SEM (cell line): ENCODE measurements around a stretch of chr2.

- PRO-cap: no peak
Measured at GRCh38 chr2:200817936-200818135, 6.1 kb downstream of the BZW1 start.

GRCh38 chr2:200820207-200821105 lies 8.7 kb downstream of the BZW1 start:
- PRO-cap: no peak

- PRO-cap: no peak
Measured at GRCh38 chr2:200859565-200860971, 4.4 kb downstream of the CLK1 start.

DNA sequence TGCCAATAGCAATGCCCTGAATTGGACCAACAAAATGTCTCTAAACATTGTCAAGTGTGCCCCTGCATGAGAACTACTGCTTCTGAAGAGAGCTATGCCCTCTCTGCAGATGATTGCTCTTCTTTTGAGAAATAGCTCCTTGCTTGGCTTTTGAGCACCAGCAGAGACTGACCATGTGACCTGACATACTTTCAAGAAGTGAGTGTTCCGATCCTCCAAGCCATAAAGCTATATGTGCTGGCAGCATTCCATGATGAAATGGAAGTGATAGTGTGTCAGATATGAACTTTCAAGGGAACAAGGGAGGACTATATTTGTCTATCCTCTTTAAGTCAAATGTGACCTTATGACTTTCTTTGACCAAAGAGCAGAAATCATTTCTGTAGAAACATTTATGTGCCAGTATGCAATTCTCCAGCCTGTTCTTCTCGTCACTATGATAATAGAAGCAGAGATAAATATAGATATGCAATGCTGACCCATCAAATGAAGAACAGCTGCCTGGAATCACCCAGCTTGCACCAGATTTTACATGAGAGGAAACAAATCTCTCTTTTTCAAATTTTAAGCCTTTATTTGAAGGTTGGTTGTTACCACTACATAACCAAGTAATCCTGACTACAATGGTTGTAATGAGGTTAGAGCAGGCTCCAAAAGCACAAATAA lies 14.4 kb downstream of the HYCC2 start:
- PRO-cap: no peak

DNA sequence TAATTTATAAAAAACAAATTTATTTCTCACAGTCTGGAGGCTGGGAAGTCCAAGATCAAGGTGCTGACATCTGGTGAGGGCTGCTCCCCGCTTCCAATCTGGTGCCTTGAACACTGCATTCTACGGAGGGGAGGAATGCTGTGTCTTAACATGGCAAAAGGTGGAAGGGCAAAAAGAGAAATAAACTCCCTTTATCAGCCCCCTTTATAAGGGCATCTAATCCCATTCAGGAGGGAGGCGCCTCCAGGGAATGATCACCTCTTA lies 7.3 kb downstream of the CFLAR start:
- PRO-cap: no peak

DNA sequence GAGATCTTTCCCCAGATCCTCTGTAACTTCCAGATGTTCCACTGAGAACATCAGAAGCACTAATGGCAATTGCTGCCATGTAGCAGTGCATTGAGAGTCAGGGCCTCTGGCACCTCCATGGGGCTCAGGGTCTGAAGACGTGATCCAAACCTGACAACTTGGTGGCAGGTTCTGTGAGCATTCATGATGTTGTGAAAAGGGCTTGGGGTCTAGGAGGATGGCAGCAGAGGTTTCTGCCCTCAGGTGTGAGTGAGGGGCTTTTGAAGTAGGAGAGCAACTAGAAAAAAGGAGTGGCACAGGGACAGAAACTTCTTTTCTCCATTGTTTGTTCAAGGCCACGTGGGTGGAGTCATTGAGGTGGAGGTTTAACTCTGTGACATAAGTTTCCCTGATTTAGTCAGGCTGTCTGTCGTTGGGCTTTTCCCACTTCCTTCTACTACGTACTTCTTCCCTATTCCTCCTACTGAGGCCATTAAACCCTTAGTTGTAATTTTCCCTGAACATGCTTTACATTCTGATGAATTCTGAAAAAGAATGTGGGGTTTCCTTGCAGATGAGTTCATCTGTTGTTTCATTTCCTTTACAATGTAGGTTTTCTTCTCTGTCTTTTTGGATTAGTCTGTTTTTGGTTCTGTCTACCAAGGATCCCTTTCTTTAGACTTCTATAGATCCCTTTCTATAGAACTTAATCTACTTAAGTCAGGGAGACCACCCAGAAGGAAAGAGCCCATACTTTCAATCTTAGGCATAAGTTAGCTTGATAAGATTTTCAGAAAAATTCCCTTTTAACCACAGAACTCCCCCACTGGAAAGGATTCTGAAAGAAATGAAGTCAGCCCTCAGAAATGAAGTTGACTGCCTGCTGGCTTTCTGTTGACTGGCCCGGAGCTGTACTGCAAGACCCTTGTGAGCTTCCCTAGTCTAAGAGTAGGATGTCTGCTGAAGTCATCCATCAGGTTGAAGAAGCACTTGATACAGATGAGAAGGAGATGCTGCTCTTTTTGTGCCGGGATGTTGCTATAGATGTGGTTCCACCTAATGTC lies 13.3 kb downstream of the CFLAR start:
- PRO-cap: no peak

- PRO-cap: no peak
Measured at GRCh38 chr2:201169730-201169993, 13.3 kb upstream of the CASP10 start.

DNA sequence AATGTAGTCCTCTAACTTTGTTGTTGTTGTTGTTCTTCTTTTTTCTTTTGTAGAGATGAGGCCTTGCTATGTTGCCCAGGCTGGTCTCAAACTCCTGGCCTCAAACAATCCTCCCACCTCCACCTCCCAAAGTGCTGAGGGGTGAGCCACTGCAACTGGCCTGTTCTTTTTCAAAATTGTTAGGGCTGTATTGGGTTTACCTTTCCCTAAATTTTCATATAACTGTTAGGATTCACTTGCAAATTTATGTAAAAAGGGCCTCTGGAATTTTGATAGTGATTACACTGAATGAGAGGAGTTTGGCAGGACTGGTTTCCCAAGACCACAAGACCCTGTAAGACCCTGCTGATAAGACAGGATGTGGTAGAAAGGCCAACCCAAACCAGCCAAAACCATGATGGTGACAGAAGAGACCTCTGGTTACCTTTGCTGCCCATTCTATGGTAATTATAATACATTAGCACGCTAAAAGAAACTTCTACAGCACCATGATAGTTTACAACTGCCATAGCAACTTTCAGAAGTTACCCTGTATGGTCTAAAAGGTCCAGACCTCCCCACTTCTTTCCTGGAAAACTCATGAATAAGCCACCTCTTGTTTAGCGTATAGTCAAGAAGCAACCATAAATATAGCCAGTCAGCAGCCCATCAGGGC lies 8.3 kb upstream of the CASP10 start:
- PRO-cap: no peak

- PRO-cap: no peak
Measured at GRCh38 chr2:201176123-201176799, 6.7 kb upstream of the CASP10 start.

GRCh38 chr2:201254123-201255055 lies 5.9 kb upstream of the CASP8 start:
- PRO-cap: no peak

- PRO-cap: bidirectional peak, plus-strand start at chr2:201258117, minus-strand start at chr2:201257981; bidirectional peak, plus-strand start at chr2:201258344, minus-strand start at chr2:201258331; bidirectional peak, plus-strand start at chr2:201258480, minus-strand start at chr2:201258652
Measured at GRCh38 chr2:201257891-201258904, 2.1 kb upstream of the CASP8 start.

DNA sequence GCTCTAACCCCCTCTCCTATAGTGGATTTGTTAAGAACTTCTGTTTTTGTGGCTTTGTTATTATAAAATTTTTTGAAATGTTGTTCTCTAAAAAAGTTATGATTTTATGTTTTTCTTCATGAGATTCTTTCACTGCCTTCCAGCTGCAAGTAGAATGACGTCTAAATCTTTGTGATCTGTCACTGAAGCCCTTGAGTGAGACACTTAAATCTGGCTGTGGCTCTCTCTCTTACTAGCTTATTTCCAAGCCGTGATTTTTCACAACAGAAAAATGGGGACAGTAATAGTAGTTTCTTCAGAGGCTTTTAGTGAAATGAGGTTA lies 1.6 kb downstream of the CASP8 start:
- PRO-cap: no peak

GRCh38 chr2:201407187-201407675 lies 44.0 kb downstream of the TRAK2 start:
- PRO-cap: no peak

GRCh38 chr2:201432126-201432556 lies 19.1 kb downstream of the TRAK2 start:
- PRO-cap: no peak

DNA sequence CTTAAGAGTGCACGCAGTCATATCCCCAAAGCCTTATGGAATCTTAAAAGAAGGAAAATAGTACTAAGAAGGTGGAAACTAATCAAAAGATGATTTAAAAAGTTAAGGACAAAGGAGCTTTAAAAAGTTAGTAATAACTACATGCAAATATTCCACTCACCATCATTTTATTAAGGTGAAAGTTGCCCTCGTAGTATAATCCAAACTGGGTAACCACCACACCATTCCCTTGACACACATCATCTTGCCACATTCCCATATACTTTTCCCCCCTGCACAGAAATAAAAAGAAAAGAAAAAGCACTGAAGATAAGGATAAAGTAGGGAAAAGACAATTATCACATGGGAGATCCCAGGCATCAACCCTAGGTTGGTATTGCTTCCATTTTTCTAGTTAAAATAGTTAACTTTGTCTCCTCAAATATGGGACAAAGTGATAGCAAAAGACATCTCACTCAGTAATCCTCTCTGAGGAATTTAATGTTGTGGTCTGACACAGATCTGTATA lies 24.8 kb upstream of the MPP4 start:
- PRO-cap: no peak

- PRO-cap: no peak
Measured at GRCh38 chr2:201964449-201965424, 68.9 kb upstream of the FZD7 start.

DNA sequence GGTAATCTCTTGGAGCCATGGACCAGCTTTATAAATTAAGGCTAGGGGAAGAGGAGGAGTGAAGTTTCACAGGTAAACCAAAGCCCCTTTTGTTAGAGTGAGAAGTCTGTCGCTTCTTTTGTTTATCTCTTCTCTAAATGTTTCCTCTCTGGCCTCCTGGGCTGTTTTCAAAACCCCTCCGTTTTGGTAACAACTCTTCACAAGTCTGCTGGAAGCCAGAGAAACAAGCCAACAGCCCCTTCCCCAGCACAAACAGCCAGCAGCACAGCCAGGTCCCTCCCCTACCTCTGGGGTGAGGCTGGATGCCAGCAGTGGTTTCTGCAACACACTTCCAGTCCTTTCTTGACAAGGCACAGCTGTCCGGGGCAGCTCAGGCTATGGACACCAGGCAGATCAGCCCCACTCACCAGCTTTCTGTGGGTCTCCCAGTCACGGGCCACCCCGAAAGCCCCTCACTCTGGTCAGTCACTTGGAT lies 13.6 kb upstream of the FZD7 start:
- PRO-cap: no peak

GRCh38 chr2:202032497-202033672 lies 770 bp upstream of the FZD7 start:
- PRO-cap: bidirectional peak, plus-strand start at chr2:202033855, minus-strand start at chr2:202033590

DNA sequence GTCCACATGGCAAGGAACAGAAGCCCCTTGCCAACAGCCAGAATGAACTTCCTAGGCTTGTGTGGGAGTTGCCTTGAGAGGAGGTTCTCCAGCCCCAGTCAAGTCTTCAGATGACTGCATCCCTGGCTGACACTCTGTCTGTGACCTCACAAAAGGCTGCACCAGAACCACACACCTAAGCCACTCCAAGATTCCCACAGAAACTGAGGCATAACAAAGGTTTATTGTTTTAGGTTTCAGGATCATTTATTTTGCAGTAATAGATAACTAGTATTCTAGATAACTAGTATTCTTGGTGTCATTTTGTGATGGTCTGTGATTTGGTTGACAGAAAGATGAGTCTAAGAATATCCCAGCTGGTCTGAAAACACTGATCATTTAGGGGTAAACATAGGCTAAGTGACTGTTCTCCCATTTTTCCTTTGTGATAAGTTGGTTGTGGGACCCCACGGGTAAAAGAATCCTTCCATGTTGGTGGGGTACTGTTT lies 43.9 kb downstream of the KIAA2012 start:
- PRO-cap: no peak

- PRO-cap: unidirectional peak, plus-strand start at chr2:202377350
Measured at GRCh38 chr2:202377168-202377778, 1.1 kb downstream of the BMPR2 start.